Metastatic Breast Carcinoma in the Brain (tissue), 10 donors: ENCODE measurements around a stretch of chr6.

DNA sequence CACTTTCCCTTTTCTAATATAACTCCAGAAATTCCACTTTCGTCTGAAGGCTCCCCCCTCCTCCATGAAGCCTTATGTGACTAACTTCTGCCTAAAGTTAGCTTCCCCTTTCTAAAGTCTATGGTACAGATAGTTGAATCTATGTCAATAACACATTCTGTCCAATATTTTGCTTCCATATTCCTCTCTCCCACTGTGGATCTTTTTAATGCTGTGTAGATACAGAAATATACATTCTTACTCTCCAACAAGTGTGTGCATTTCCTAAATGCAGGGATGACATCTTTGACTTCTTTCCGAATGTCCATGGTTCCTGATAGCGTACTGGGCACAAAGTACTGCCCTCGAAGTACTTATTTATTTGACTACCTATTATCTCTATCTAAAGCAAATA lies 84.7 kb upstream of the ELOVL5 start:
- PRO-cap, 10 experiments = peak in 1 of 10 experiments; most common minus-strand start position 326 of the sequence (in 1)

- PRO-cap, 10 experiments = no peak in any of the 10 experiments
These were observed 14.3 kb downstream of the GCLC start for GRCh38 chr6:53530351-53531284.

- PRO-cap, 10 experiments = no peak in any of the 10 experiments
These were observed 50.8 kb downstream of the KLHL31 start for GRCh38 chr6:53614665-53615196.

- PRO-cap, 10 experiments = no peak in any of the 10 experiments
These were observed 31.5 kb downstream of the KLHL31 start for GRCh38 chr6:53633824-53634755.

GRCh38 chr6:53691524-53691877 lies 25.9 kb upstream of the KLHL31 start:
- PRO-cap, 10 experiments = no peak in any of the 10 experiments

- PRO-cap, 10 experiments = no peak in any of the 10 experiments
These were observed 34.8 kb downstream of the LRRC1 start for GRCh38 chr6:53829580-53830100.

DNA sequence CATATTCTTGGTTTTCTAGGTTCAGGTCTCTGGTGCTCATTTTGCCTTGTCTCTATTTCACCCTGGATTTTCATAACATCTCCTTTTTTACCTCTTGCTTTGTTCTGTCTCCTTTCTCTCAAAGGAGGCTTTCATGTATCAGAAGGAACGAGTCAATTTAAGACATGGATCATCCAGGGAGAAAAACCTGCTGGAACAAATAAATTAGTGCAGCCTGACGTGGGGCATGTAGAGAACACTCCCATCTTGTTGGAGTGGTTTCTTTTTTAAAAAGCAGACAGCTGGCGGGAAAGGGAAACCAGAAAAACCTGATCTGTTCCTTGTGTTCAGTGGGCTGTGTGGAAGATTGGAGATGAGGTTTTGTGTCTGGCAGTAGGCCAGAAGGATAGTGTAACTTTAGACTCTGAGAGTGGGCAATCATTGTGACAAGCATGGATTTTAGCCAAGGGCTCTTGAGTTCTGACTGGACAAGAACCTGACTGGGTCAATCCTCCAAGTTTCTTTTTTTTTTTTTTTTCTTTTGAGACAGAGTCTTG lies 132.3 kb downstream of the LRRC1 start:
- PRO-cap, 10 experiments = no peak in any of the 10 experiments

DNA sequence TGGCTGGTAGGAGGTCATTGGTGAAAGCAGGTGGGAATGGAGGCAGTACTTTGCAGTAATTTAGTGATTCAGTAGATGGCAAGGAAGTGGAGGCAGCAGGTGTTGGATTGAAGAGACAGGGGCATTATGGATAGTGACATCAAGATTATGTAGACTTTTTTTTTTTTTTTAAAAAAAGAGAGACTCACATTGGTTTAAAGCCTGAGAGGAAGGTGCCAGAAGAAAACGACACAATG lies 1.2 kb upstream of the TINAG start:
- PRO-cap, 10 experiments = no peak in any of the 10 experiments

GRCh38 chr6:54307539-54308157 lies 593 bp upstream of the TINAG start:
- PRO-cap, 10 experiments = no peak in any of the 10 experiments

GRCh38 chr6:54961275-54962234 lies 115.0 kb downstream of the FAM83B start:
- PRO-cap, 10 experiments = no peak in any of the 10 experiments

GRCh38 chr6:56374862-56375523 lies 127.6 kb upstream of the COL21A1 start:
- PRO-cap, 10 experiments = no peak in any of the 10 experiments

GRCh38 chr6:56456339-56456704 lies 208.9 kb upstream of the COL21A1 start:
- PRO-cap, 10 experiments = no peak in any of the 10 experiments

DNA sequence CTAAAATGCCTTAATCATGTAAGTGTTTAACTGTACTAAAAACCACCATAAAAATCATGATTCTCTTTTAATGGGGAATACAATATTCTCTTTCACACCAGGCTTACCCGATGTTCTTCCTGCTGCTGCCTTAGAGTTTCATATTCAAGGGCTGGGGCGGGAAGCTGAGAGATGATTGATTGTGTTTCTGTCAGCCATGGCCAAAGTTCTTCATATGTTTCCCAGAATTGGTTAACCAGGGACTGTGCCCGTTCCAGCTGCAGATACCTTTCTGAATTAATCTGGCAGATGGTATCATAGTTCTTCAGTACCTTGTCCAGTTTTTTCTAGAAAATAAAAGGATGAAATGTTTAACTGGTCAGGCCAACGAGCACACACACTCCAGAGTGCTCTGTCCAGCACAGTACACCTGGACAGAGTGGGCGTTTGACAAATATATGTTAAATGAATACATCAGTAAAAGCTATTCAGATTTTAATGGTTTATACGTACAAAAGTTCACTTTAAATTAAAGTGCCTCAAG lies 268.0 kb upstream of the COL21A1 start:
- PRO-cap, 10 experiments = no peak in any of the 10 experiments

- PRO-cap, 10 experiments = no peak in any of the 10 experiments
These were observed 287.5 kb upstream of the COL21A1 start for GRCh38 chr6:56534902-56535356.

DNA sequence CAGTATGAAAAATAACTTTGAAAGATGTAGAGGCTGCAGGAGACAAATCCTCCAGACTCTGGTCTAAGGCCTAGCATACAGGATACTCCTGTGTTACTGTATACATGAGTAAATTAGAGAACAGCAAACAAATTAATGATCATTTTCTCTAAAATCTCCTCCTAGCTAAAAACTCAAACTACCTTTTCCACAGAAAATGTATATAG lies 291.0 kb upstream of the COL21A1 start:
- PRO-cap, 10 experiments = no peak in any of the 10 experiments

DNA sequence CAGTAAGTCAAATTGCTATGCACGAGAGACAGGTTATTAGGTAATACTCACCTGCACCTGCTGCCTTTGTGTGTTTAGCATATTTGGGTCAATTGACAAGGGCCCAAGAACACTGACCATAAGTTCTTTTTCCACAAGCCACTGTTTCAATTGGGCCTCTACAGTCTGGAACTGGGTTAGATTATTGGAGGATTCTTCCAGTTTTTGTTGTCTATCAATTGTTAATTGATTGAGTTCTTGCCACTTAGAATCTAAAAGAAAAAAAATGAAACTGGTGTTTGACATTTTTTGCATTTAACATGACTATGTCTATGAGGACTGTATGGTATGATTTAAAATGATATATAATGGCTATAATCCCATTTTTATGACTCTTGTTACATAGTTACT lies 309.9 kb upstream of the COL21A1 start:
- PRO-cap, 10 experiments = no peak in any of the 10 experiments

DNA sequence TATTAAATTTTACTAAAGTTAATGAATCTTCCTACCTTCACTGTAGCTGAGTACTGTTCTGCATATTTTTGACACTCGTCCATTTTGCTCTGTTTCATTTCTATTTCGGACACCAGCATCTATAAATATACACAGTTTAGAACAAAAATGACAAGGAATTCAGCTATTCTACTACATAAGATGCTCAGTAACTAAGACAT lies 327.6 kb downstream of the DST start:
- PRO-cap, 10 experiments = no peak in any of the 10 experiments

GRCh38 chr6:56642170-56643075 lies 312.2 kb downstream of the DST start:
- PRO-cap, 10 experiments = no peak in any of the 10 experiments

DNA sequence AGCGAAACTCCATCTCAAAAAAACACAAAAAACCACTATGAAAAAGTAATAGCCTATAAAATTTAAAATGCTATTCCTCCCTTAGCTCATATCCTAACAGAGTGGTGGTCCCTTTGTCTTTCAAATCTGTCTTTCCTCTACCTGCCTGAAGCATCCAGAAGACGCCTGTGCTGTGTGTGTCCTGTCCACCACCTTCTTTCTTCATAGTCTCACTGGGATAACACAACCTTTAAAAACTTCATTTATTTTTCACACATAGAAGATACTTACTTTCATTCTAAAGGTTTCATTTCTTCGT lies 301.0 kb downstream of the DST start:
- PRO-cap, 10 experiments = no peak in any of the 10 experiments

- PRO-cap, 10 experiments = no peak in any of the 10 experiments
These were observed 276.6 kb downstream of the DST start for GRCh38 chr6:56678039-56678520.